ENCODE measurements around the genes H3C1, H1-2, H4C5, ABT1 and H2BC12.

GRCh38 chr6:25748499-25748729 lies 6.1 kb upstream of the SLC17A4 start:
- PRO-cap, 4 experiments: no peak in any of the 4 experiments
- RAMPAGE, long total RNA, 2 experiments: no peak in any of the 2 experiments
- RRBS: no CpG with 5 or more reads among the region's 7 CpGs

GRCh38 chr6:25913699-25914116 lies 16.8 kb downstream of the SLC17A2 start:
- PRO-cap, 4 experiments: no peak in any of the 4 experiments
- RAMPAGE, long total RNA, 2 experiments: no peak in any of the 2 experiments
- RRBS: no CpG with 5 or more reads among the region's 2 CpGs

- PRO-cap, 4 experiments: peak in 4 of 4 experiments; most common plus-strand start chr6:26020453 (in 4); most common minus-strand start chr6:26020655 (in 2)
- RAMPAGE, long total RNA, 2 experiments: start-site peak on the plus strand in 2 of 2 experiments, at chr6:26020452-26020459 at its widest, 17 to 405 reads per replicate
- RRBS: no CpG with 5 or more reads among the region's 50 CpGs
Observed at GRCh38 chr6:26020071-26021033, at the start of gene H3C1. H3C1 (plus strand) TSS chr6:26020451.

DNA sequence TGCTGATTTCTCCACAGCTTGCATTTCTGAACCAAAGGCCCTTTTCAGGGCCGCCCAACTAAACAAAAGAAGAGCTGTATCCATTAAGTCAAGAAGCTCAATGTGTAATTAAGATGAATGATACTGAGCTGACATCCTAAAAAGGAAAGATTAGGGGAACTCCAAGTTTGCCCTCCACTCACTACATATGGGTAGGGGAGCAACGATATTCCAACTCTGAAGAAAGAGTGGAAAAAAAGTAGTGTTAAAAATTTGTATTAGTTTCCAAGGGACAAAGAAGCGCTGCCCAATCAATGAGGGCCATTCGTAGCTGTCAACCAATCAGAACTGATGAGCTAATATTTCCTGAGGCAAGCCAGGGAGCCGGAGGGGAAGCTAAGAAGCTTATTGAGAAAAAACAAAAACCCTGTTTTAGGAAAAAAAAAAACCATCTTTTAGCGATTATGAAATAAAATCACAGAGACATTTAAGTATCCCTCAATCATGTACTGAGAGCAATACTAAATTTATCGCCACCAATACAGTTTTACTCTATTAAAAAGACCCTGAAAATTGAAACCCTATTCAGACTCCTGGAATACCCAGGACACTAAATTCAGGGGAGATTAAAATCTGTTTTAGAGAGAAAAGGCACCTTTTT lies 665 bp downstream of the H4C1 start:
- PRO-cap, 4 experiments: peak in 4 of 4 experiments; most common plus-strand start position 348 of the sequence (in 4); most common minus-strand start position 227 of the sequence (in 3)
- RAMPAGE, long total RNA, 2 experiments: no peak in any of the 2 experiments
- RRBS: no CpG with 5 or more reads among the region's 7 CpGs

DNA sequence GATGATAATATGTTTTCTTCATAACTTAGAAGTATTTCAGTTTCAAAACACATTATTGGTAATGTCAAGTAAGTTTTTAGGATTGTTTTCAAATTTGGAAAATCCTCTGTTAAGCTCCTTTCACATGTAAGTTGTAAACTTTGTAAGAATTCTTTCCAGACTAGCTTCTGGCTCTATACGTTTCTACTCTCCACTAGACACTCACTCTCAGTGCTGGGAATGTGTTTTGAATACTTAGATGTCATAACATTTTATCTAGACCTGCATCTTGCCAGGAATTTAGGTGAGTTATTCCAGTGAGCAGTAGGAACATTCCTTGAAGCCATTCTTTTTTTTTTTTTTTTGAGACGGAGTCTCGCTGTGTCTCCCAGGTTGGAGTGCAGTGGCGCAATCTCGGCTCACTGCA lies 1.7 kb downstream of the H3C3 start:
- PRO-cap, 4 experiments: no peak in any of the 4 experiments
- RAMPAGE, long total RNA, 2 experiments: no peak in any of the 2 experiments
- RRBS: no CpG with 5 or more reads among the region's 5 CpGs

DNA sequence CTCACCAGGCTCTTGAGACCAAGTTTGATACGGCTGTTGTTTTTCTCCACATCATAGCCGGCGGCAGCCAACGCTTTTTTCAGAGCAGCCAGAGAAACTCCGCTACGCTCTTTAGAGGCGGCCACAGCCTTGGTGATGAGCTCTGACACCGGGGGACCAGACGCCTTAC lies 223 bp downstream of the H1-2 start:
- PRO-cap, 4 experiments: peak in 1 of 4 experiments; most common plus-strand start position 82 of the sequence (in 1)
- RAMPAGE, long total RNA, 2 experiments: no peak in any of the 2 experiments
- RRBS: 2% methylated on average over 6 of the region's 9 CpGs

- PRO-cap, 4 experiments: peak in 4 of 4 experiments; most common plus-strand start chr6:26056527 (in 2); most common minus-strand start chr6:26056470 (in 4)
- RAMPAGE, long total RNA, 2 experiments: start-site peak on the minus strand in 2 of 2 experiments, at chr6:26056293-26056475 at its widest, 1,660 to 2,515 reads per replicate
- RRBS: no CpG with 5 or more reads among the region's 25 CpGs
Observed at GRCh38 chr6:26056332-26056735, at the start of gene H1-2. H1-2 (minus strand) TSS chr6:26056470.

DNA sequence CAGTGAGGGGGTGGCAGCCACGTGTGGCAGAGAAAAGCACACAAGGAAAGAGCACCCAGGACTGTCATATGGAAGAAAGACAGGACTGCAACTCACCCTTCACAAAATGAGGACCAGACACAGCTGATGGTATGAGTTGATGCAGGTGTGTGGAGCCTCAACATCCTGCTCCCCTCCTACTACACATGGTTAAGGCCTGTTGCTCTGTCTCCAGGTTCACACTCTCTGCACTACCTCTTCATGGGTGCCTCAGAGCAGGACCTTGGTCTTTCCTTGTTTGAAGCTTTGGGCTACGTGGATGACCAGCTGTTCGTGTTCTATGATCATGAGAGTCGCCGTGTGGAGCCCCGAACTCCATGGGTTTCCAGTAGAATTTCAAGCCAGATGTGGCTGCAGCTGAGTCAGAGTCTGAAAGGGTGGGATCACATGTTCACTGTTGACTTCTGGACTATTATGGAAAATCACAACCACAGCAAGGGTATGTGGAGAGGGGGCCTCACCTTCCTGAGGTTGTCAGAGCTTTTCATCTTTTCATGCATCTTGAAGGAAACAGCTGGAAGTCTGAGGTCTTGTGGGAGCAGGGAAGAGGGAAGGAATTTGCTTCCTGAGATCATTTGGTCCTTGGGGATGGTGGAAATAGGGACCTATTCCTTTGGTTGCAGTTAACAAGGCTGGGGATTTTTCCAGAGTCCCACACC lies 3.5 kb downstream of the HFE start:
- PRO-cap, 4 experiments: no peak in any of the 4 experiments
- RAMPAGE, long total RNA, 2 experiments: start-site peak on the plus strand in 1 of 2 experiments, centred at position 365 of the sequence, 7 reads per replicate
- RRBS: no CpG with 5 or more reads among the region's 6 CpGs

DNA sequence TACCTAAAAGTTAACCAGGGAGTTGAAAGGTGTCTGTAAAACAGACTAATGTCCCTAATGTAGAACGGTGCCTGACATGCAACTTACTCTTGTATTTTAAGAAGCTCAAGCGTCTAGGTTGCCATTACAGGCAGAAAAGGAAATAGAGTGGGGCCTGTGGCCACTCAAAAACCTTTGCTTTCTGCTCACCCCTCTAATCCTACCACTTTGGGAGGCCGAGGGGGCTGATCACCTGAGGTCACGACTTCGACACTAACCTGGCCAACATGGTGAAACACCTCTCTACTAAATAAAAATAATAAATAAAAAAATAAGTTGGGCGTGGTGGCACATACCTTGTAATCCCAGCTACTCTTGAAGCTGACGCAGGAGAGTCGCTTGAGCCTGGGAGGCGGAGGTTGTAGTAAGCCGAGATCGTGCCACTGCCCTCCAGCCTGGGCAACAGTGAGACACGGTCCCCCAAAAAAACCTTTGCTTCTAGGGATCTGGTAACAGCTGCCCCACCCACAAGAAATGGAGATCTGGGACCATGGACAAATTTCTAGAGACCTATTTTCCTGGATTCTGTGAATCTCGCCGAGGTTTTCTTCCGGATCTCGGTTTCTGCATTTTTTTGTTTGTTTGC lies 1.3 kb downstream of the H2AC6 start:
- PRO-cap, 4 experiments: no peak in any of the 4 experiments
- RAMPAGE, long total RNA, 2 experiments: no peak in any of the 2 experiments
- RRBS: 14% methylated on average over 2 of the region's 16 CpGs

DNA sequence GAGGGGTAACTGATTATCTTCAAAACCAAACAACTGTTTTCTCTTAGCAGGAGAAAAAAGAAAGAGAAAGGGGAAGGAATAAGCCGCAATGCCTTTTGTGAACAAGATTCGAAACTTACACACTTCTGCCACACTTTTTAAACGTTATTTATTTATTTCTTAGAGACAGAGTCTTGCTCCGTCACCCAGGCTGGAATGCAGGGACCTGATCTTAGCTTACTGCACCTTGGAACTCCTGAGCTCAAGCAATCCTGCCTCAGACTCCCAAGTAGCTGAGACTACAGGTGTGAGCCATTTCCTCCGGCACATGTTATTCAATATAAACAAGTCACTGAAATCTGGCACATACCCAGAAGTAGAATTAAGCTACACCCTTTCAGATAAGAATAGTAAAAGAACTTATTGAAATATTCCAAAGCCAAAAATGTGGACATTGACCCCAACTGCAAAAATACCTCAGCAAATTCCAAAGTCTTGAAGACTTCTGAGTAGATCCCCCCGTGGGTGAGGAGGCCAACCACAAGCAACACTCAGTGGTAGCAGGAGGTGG lies 5.8 kb downstream of the H2BC5 start:
- PRO-cap, 4 experiments: no peak in any of the 4 experiments
- RAMPAGE, long total RNA, 2 experiments: no peak in any of the 2 experiments
- RRBS: no CpG with 5 or more reads among the region's 6 CpGs

GRCh38 chr6:26204303-26205182 lies at the start of gene H4C5:
H4C5 (plus strand) TSS chr6:26204610.
- PRO-cap, 4 experiments: peak in 4 of 4 experiments; most common plus-strand start chr6:26204610 (in 4); most common minus-strand start chr6:26204467 (in 4)
- RAMPAGE, long total RNA, 2 experiments: no peak in any of the 2 experiments
- RRBS: no CpG with 5 or more reads among the region's 56 CpGs

GRCh38 chr6:26407496-26408097 lies 5.5 kb downstream of the BTN3A1 start:
- PRO-cap, 4 experiments: no peak in any of the 4 experiments
- RAMPAGE, long total RNA, 2 experiments: no peak in any of the 2 experiments
- RRBS: no CpG with 5 or more reads among the region's 6 CpGs

- PRO-cap, 4 experiments: peak in 4 of 4 experiments; most common plus-strand start chr6:26596976 (in 4); most common minus-strand start chr6:26596851 (in 3)
- RAMPAGE, long total RNA, 2 experiments: start-site peak on the plus strand in 2 of 2 experiments, at chr6:26596955-26596980 at its widest, 54 to 249 reads per replicate
- RRBS: 2% methylated on average over 8 of the region's 62 CpGs
Observed at GRCh38 chr6:26596459-26597642, at the start of gene ABT1. ABT1 (plus strand) TSS chr6:26596953.

- PRO-cap, 4 experiments: no peak in any of the 4 experiments
- RAMPAGE, long total RNA, 2 experiments: no peak in any of the 2 experiments
- RRBS: no CpG with 5 or more reads among the region's 10 CpGs
Observed at GRCh38 chr6:26749699-26750287, 90.2 kb upstream of the ZNF322 start.

- PRO-cap, 4 experiments: no peak in any of the 4 experiments
- RAMPAGE, long total RNA, 2 experiments: no peak in any of the 2 experiments
- RRBS: no CpG with 5 or more reads among the region's 16 CpGs
Observed at GRCh38 chr6:26770954-26771233, 111.3 kb upstream of the ZNF322 start.

DNA sequence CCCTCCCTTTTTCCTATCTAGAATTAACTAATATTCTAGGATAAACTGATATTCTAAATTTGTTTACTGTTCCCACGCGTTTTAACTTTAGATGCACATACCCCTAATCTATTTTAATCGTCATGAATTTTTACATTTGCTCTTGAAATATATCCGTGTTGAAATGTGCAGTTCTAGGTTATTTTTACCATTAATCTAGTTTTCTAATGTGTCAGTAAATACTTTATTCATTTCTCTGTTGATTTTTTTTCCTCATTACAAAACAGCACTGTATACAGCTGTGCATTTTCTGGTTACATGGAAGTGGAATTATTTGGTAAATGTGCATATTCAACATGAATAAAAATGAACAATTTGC lies 1.2 kb downstream of the H4C9 start:
- PRO-cap, 4 experiments: no peak in any of the 4 experiments
- RAMPAGE, long total RNA, 2 experiments: no peak in any of the 2 experiments
- RRBS: no CpG with 5 or more reads among the region's 4 CpGs

- PRO-cap, 4 experiments: peak in 4 of 4 experiments; most common minus-strand start chr6:27146855 (in 4)
- RAMPAGE, long total RNA, 2 experiments: start-site peak on the minus strand in 1 of 2 experiments, at chr6:27146801-27146827 at its widest, 149 reads per replicate
- RRBS: no CpG with 5 or more reads among the region's 32 CpGs
Observed at GRCh38 chr6:27146517-27146941, at the start of gene H2BC12. H2BC12 (minus strand) TSS chr6:27146855.

DNA sequence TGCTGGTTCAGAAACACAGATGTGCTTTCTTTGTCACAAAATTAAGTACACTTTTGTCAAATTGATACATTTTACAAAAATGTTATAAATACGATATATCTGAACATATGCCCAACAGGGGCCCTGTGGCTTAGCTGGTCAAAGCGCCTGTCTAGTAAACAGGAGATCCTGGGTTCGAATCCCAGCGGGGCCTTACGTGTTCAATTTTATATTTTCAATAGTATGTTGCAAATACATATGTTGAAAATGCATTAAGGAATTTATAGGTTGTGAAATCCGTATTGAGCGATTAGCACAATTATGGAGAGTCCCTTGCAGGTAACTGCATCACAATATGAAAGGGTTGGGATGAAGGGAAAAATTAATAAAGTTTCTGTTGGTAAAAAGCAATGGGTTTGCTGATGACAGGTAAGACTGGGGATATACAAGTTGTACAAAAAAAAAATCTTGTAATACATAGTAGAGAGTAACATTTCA lies 15.3 kb downstream of the H2AC12 start:
- PRO-cap, 4 experiments: peak in 1 of 4 experiments; most common plus-strand start position 114 of the sequence (in 1)
- RAMPAGE, long total RNA, 2 experiments: no peak in any of the 2 experiments
- RRBS: no CpG with 5 or more reads among the region's 7 CpGs

- PRO-cap, 4 experiments: peak in 2 of 4 experiments; most common plus-strand start chr6:27188254 (in 1); most common minus-strand start chr6:27188222 (in 2)
- RAMPAGE, long total RNA, 2 experiments: no peak in any of the 2 experiments
- RRBS: no CpG with 5 or more reads among the region's 26 CpGs
Observed at GRCh38 chr6:27187184-27188298, 40.6 kb downstream of the H2AC12 start.

GRCh38 chr6:27479247-27479743 lies 6.4 kb upstream of the ZNF184 start:
- PRO-cap, 4 experiments: peak in 4 of 4 experiments; most common plus-strand start chr6:27479603 (in 1); most common minus-strand start chr6:27479624 (in 2)
- RAMPAGE, long total RNA, 2 experiments: no peak in any of the 2 experiments
- RRBS: 0% methylated on average over 4 of the region's 28 CpGs